Subcutaneous adipose tissue (tissue), 3 donors: ENCODE measurements around a stretch of chr7.

- PRO-cap: no peak
- RAMPAGE, long total RNA, 3 experiments: no peak in any of the 3 experiments
Measured at GRCh38 chr7:158867310-158867711, 11.0 kb downstream of the DYNC2I1 start.

DNA sequence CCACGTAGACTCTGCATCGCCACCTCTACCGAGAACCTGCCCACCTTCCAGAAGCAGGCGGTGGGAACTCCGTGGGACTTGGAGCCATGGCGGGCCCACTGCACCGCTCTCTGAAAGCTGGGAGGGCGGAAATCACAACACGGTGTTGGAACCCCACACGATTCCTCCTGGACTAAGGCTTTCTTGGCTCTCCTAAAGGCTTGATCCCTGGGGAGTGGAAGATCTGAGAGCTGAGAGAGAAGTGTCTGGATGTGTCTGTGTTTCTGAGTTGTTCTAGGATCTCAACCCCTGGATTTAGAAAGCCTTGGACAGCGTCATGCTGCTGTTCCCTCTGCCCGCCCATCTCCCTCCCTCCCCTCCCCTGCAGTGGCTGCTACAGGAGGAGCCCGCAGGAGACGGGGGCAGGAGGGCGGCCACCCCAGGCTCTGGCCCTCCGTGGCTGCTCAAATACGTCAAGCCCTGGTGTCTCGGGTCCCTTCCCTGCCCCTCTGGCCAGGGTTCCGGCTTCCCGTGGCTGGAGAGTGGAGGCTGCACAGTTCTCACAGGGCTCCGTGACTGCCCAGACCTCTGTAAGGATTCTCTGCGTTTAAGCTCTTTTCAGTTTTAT, 79.6 kb downstream of the VIPR2 start:
- PRO-cap: bidirectional peak, plus-strand start at position 393 of the sequence, minus-strand start at position 274 of the sequence
- RAMPAGE, long total RNA, 3 experiments: no peak in any of the 3 experiments

- PRO-cap: no peak
- RAMPAGE, long total RNA, 3 experiments: no peak in any of the 3 experiments
Measured at GRCh38 chr7:159094415-159094799, 50.3 kb downstream of the VIPR2 start.

DNA sequence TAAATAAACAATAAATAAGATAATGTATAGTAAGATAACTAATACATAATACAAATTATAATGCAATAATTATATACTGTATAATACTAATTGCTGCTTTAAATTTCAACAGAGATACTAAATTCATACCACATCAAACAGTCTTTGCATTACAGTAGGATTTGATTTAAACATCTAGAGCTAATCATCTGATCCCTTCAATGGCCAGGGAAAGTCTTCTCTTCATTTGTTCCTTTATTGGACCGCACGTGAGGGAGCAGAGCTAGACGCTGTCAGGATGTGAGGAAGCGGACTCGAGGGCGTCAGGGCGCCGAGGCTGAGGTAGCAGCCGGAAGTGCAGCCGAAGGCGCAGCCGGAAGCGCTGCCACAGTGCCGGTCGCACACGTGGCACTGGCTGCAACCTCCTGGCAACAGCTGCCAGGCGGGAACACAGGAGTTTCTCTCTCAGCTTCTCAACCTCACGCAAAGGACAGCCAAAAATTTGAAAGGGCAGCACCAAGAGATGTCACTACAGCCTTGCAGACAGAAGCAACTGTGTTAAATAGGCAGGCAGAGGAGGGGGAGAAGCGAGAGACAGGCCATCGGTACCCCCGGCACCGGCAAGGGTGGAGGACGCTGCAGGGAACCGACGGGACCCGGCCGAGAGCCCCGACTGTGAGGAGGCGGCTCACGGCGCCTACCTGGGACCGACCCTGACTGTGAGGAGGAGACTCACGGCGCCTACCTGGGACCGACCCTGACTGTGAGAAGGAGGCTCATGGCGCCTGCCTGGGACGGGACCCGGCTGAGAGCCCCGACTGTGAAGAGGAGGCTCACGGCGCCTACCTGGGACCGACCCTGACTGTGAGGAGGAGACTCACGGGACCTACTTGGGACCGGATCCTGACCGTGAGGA, 32.4 kb downstream of the VIPR2 start:
- PRO-cap: no peak
- RAMPAGE, long total RNA, 3 experiments: no peak in any of the 3 experiments

GRCh38 chr7:159197087-159198027, 52.7 kb upstream of the VIPR2 start:
- PRO-cap: no peak
- RAMPAGE, long total RNA, 3 experiments: no peak in any of the 3 experiments

- PRO-cap: no peak
- RAMPAGE, long total RNA, 3 experiments: no peak in any of the 3 experiments
Measured at GRCh38 chr7:159253592-159254040, 108.9 kb upstream of the VIPR2 start.